Helper T cell (primary cell): ENCODE measurements around a stretch of chr10.

DNA sequence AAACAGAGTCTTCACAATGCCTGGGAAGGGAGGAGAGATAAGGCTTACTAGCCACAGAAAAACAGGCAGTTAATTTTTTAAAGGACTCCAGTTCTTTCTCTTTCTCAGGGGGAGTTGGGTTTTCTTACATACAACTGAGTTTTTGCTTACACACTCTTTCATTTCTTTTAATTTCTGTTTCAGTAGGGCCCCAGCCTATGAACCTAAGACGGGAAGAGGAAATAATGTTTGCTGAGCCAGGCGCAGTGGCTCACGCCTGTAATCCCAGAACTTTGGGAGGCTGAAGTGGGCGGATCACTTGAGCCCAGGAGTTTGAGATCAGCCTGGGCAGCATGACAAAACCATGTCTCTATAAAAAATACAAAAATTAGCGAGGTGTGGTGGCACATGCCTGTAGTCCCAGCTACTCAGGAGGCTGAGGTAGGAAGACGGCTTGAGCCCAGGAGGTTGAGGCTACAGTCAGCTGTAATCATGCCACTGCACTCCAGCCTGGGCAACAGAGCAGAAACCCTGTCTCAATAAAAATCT is 23.1 kb downstream of the IFIT3 start:
- PRO-cap, 2 experiments, result no peak in any of the 2 experiments

GRCh38 chr10:89643983-89644874 is 813 bp downstream of the PANK1 start:
- PRO-cap, 2 experiments, result peak in 2 of 2 experiments; most common plus-strand start chr10:89644171 (in 2)

DNA sequence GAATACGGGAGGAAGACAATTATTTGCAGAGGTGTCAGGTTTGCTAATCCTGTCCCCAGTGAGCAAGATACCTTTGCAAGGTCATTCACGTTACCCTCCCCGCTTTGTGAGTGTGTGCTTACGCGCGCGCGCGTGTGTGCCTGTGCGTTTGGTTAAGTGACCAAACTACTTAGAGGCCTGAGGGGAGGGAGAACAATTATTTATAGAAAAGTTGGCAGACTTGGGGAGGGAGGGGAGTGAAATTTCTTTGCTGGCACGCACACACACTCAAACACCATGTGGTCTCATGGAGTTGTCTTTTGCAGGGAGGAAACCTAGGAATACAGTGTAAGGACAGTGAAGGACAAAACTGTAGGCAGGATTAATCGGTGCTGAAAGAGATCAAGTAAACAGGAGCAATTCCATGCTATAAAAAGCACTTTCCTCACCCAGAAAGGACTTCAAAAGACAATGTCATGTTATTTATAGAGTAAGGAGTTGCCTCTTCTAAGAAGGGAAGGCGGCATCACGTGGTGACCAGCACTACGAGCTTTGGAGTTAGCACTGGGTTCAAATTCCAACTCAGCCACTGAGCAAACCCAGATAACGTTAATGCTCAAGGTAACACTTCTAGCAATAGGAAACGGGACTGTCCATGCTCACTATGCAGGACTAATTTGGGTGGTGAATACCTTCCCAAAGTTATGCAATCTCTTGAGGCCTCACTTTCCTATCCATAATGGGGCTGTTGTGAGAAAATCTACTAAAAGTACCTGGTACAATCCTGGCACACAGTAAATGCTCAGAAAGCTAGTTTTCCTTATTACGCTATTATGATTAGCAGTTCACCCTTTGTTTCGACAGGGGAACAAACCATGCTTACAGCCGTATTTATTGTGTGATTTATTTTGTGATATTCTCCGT is 629 bp upstream of the PANK1 start:
- PRO-cap, 2 experiments, result no peak in any of the 2 experiments

DNA sequence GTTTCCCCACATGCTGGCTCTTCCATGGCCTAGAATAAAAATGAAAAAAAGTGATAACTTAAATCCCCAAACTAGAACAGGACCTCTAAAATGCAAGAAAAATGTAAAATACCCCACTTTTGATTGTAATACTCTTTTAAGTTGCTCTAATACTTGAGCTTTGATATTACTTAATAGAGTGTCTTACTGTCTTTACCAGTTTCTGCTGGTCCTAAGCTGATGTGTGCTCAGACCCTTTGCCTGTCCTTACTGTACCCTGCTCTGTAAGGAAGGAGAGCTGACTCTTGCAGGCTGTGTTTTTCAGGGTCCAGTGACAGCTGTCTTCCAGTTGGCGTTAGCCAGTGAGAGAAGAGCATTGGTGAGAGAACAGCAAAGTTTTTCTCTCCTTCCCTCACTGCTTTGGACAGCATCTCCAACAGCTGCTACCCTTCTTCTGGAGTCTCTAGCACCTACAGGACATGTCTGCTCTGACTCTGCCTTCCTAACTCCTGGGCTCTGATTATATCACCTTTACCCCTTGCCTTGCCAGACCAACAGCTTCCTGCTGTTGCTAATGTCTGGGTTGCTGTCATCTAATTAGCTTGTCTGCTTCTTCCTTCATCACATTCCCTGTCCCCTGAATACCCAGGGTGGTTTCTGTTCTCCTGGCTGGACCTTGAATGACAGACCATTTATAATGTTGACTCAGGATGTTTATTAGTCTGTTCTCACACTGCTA is 23.3 kb upstream of the PANK1 start:
- PRO-cap, 2 experiments, result no peak in any of the 2 experiments

DNA sequence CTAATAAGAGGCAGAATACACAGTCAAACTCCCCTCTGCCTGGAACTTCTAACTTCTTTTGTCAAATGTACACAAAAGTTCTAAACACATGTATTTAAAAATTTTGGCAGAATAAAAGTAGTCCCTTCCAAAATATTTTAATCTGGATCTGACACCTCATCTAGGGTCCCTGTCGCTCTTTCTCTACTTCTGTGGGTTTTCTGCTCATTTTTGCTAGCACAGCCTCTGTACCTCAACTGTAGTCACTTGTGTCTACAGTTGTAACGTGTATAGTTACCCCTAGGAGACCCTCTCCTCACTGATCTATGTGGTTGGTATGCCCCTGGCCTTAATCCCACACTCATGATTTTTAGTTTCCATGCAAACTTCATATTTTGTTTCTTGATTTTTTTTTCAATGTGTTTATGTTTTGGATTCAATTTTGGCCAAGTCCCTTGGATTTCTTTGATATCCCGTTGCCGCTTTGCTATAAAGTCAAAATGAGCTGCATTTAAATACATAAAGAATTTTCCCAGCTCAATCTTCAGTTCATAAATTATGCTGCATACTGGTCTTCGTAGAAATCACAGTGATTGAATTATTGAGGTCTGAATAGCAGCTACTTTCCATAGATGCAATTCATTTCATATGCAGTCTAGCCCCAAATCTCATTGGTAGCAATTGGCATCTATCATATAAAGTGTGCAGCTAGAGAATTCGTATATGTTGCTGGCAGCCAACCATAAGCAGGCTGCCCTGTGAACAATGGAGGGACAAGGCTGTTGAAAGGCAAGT is 4.0 kb downstream of the ANKRD1 start:
- PRO-cap, 2 experiments, result no peak in any of the 2 experiments

GRCh38 chr10:90930887-90931927 is 10.3 kb upstream of the ANKRD1 start:
- PRO-cap, 2 experiments, result no peak in any of the 2 experiments

DNA sequence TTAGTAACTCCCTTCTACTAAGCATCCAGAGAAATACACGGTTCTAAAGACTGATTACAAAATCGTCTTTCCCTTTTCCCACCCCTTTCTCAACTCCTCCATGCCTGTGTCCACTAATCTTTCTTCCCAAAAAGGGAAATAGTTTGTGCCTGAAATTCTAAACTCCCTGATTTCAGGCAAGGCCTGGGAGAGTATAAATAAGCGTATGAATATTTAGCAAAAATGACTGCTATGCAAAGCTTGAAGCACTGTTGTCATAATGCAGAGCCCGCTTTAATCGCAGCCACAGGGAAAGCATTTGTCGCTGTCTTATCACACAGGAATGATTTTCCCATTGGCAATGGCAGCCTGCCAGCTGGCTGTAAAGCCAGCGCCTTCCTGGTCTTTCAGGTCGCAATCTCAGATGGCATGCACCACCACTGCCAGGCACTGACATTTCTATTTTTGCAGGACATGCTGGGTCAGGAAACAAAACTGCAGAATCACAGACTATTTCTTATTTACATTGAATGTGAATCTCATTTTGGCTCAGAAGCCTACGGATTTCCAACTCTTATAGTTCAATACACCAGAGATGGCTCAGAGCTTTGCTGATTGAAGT is 142.8 kb upstream of the PCGF5 start:
- PRO-cap, 2 experiments, result no peak in any of the 2 experiments

DNA sequence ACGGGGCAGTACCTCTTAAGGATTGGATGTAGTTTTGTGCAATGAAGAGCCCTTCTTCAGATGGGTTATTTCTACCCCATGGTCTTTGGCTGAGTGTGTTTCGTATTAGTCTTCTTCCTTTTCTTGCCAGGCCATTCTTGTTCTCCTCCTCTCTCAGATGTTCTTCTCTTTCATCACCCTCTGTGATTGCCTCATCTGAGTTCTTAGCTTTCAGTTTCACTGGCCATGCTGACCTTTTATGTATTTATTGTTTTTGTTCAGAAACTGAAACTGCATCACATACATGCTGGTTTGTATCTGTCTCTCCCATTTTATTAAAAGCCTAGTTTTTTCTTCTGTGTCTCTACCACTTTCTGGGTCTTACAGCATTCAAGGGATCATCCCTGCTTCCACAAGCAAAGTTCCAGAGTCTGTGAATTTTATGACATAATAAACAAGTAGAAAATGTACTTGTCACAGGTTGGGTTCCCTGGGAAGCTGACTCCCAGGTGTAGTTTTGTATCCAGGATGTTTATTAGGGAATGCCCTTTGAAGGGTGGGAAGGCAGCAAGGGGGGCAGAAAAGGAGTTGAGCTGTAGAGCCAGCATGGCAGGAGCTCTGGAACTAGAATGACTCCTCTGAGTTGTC is 21.6 kb upstream of the PCGF5 start:
- PRO-cap, 2 experiments, result peak in 1 of 2 experiments; most common minus-strand start position 139 of the sequence (in 1)

- PRO-cap, 2 experiments, result no peak in any of the 2 experiments
These were observed 691 bp downstream of the HECTD2 start for GRCh38 chr10:91410935-91411134.

DNA sequence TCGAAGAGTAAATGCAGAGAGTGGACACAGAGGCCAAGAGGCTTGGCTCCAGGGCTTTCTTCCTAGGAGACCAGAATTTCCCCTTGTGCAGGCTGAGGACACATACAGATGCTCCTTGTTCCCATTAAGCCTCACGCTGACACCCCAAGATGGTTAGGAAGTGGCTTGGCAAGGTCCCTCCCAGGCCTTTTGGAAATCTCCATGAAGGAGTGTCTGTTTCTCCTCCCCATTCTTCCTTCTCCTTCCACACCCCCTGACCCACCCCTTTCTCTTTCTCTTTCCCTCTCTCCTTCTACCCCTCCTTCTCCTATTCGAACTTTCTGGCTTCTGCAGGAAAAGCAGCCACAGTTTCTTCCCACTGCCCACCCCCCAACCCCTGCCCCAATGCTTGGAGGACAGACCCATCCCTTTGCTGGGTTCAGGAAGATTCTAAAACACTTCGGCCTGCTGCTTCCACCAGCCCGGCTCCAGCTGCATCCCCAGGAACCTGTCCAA is 80.6 kb downstream of the PPP1R3C start:
- PRO-cap, 2 experiments, result no peak in any of the 2 experiments

GRCh38 chr10:91556554-91556915 is 76.3 kb downstream of the PPP1R3C start:
- PRO-cap, 2 experiments, result no peak in any of the 2 experiments

- PRO-cap, 2 experiments, result no peak in any of the 2 experiments
These were observed 18.9 kb downstream of the PPP1R3C start for GRCh38 chr10:91614096-91614255.

GRCh38 chr10:91805771-91806199 is 7.6 kb downstream of the TNKS2 start:
- PRO-cap, 2 experiments, result no peak in any of the 2 experiments

- PRO-cap, 2 experiments, result no peak in any of the 2 experiments
These were observed 1.5 kb downstream of the FGFBP3 start for GRCh38 chr10:91907695-91908249.

DNA sequence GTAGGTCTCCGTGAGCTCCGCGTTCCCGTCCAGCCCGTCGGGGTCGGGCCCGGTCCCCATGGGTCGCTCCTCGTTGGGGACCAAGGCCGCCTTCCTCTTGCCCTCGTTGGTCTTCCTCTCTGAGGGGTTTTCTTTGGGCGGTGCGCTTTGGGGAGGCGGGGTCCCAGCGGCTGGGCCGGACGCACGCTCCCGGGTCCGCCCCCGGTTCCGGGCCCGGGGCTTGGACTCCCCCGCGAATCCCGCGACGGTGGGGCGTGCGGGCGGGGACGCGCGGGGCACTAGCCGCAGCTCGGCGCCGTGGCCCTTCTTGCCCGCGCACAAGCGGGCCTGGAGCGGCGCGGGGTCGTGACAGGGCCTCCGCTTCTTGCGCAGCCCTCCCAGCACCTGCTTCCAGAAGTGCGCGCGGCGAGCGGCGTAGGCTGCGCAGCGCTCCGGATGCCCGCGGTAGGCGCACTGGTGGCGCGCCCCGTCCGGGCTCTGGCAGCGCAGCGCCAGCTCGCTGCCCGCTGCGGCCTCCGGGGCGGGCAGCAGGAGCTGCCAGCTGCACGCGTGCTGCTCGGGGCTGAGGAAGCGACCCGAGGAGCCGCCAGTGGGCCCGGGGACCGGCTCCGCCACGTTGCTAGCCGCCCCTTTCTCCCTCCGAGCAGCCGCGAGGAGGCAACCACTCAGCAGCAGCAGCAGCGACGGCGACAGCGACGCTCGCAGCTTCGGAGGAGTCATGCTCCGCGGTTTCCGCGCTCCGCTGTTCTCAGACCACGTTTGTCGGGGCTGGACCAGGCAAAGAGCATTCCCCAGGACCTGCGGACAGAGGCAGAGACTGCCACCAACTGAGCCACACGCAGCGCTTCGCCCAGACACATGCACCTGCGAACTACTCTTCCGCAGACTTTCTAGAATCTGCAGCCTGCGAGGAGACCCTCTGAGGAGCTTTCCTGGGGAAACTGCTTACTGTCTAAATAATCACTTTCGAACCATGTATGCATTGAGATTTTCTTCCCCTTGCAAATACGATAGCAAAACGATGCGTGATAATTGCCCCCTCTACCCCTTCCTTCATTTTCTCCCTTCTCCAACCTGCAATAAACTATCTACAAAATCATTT is 685 bp downstream of the FGFBP3 start:
- PRO-cap, 2 experiments, result peak in 2 of 2 experiments; most common plus-strand start position 255 of the sequence (in 1); most common minus-strand start position 386 of the sequence (in 2)

GRCh38 chr10:91950919-91952063 is 27.7 kb downstream of the BTAF1 start:
- PRO-cap, 2 experiments, result no peak in any of the 2 experiments

- PRO-cap, 2 experiments, result no peak in any of the 2 experiments
These were observed 6.5 kb downstream of the CPEB3 start for GRCh38 chr10:92284307-92284888.

DNA sequence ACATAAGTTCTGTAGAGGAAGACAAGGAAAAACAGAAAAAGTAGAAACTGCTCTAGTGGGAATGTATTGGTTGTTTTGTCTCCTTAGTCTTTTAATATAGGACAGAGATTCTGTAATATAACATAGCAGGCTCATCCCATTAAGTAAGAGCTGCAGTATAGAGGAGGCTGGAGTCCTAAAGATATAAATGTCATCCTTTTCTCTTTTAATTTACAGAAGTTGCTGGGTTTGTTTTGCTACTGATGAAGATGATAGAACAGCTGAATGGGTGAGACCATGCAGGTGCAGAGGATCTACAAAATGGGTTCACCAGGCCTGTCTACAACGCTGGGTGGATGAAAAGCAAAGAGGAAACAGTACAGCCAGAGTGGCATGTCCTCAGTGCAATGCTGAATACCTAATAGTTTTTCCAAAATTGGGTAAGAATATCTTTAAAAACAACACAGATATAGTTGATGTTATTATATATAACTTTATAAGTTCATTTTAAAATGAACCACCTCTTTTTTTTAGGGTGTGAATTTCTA is 20.0 kb downstream of the MARCHF5 start:
- PRO-cap, 2 experiments, result no peak in any of the 2 experiments

GRCh38 chr10:92574289-92574917 is 510 bp upstream of the IDE start:
- PRO-cap, 2 experiments, result peak in 2 of 2 experiments; most common plus-strand start chr10:92574561 (in 2); most common minus-strand start chr10:92574457 (in 2)

DNA sequence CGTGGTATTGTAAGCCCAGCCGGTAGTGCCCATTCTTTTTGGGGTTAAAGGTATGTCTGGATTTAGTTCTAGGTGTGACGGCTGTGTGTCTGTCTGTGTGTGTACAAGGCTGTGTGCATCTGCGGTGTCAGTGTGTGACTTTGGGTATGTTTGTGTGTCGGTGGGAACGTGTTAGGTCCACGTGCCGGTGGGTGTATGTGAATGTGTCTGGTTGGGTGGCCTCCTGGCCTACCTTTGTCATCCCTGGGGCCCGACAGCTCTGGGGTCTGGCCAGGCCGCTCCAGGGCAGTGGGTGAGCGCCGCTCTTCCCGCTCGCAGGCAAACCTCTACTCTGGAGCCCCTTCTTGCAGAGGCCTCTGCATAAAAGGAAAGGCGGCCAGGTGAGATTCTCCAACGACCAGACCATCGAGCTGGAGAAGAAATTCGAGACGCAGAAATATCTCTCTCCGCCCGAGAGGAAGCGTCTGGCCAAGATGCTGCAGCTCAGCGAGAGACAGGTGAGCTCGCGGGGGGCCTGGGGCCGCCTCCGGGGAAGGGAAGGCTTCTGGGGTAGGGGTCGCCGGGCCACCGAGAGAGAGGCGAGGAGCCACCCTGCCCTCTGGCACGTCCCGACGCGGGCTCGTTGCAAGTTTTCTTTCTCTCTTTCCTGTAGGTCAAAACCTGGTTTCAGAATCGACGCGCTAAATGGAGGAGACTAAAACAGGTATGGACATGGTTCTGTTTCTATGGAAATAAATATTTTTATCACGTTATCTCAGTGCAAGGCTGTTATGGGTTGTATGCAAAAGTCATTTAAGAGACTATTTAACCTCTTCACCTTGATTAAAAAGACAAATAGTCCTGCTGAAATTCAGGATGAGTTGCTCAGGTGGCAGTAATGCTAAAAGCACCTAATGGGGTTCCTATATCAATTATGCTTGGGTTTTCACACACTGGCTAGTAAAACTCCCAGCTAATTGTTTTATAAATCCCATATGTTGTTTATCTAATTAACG is 2.6 kb downstream of the HHEX start:
- PRO-cap, 2 experiments, result no peak in any of the 2 experiments